Measurements from ENCODE around the gene GOLGA8H.

DNA sequence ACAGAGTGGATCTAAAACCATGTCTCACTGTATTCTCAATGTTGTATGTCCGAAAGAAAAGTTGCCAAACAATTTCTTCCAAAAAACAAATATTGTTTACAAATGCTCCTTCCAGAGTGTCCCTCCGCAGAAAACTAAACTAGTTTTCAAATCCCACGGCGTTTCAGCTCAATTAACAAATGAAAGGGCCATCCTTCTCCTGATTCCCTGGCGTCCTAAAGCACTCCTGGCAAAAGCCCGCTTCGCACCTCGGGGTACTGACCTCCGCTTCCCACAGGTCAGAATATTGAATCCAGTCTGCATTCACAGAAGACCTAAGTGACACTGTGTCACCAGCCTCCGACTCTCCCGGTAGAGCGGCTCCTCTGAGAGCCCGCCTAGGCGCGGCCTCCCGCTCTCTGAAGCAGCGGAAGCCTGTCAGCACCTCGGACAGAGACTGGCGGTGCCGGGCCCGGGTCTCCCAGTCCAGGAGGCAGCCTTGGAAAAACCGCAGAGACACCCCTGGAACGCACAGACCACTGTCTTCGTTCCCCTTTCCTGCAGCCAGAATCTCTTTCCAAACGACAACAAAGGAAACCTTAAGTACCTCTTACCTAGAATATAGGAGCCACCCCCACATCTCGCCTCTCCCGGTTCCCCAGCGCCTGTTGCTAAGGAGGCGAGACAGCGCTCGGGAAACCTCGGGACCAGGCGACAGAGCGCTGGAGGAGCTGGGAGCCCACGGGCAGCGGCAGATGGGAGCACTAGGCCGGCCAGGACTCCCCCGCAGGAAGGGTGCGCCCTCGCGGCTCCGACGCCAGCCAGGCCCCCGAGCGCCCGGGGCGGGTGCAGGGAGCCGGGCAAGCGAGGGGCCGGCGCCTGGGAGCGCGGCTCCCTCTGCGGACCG, 1.2 kb downstream of the GABRB3 start:
- PRO-cap = no peak

DNA sequence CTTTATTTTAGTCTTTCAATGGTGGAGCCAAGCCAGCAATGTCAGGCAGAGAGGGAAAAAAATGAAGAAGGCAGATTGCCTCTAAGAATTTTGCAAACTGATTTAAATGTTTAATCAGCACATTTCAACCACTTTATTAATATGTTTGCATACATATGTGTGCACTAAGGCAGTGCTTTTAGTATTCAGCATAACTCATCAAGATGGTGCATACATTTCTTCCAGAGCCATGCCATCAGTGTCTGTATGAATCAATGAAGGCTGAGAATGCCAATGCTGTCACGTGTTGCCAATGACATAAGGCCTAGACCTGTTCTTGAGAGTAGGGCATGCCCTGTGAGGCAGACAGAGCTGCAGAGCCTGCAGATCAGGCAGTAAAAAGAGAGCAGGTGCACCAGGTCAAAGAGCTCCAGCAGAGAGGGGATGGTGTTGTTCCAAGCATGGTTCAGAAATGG, 508.5 kb downstream of the GABRG3 start:
- PRO-cap = no peak

DNA sequence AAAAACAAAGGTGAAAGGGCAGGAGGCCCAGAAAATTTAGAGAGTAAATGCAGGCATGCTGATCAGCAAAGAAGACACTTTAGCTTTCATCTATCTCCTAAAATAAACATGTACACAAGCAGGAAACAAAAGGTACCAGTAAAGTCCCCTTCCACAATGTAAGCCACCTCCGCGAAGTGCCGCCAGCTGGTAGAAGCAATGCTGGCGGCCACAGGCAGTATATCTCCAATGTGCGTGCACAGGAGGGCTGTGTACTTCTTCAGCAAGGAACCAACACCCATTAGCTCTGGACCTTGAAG, 75.4 kb downstream of the HERC2 start:
- PRO-cap = no peak

GRCh38 chr15:28890794-28891379, 5.1 kb downstream of the APBA2 start:
- PRO-cap = no peak

- PRO-cap = no peak
Measured at GRCh38 chr15:28919765-28920368, 34.1 kb downstream of the APBA2 start.

- PRO-cap = no peak
Measured at GRCh38 chr15:29224196-29224714, 45.4 kb downstream of the NSMCE3 start.

- PRO-cap = no peak
Measured at GRCh38 chr15:29400719-29401206, 131.1 kb upstream of the NSMCE3 start.

- PRO-cap = no peak
Measured at GRCh38 chr15:29569677-29570156, 1.1 kb downstream of the ENTREP2 start.

DNA sequence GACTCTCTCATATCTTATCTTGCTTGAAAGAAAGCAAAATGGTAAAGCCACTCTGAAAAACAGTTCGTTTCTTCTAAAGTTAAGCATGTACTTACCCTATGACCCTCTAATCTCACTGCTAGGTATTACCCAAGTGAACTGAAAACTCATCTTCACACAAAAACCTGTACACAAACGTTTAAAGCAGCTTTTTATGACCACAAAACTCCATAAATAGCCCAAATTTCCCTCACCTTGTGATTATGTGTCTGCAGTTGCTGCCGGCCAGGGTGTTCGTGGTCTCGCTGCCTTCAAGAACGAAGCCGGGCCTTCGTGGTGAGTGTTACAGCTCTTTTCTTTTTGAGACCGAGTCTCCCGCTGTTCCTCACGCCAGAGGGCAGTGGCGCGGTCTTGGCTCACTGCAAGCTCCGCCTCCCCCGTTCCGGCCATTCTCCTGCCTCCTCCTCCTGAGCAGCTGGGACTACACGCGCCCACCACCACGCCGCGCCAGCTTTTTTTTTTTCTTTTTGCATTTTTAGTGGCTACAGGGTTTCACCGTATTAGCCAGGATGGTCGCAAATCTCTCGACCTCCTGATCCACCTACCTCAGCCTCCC, 86.0 kb upstream of the ENTREP2 start:
- PRO-cap = no peak

DNA sequence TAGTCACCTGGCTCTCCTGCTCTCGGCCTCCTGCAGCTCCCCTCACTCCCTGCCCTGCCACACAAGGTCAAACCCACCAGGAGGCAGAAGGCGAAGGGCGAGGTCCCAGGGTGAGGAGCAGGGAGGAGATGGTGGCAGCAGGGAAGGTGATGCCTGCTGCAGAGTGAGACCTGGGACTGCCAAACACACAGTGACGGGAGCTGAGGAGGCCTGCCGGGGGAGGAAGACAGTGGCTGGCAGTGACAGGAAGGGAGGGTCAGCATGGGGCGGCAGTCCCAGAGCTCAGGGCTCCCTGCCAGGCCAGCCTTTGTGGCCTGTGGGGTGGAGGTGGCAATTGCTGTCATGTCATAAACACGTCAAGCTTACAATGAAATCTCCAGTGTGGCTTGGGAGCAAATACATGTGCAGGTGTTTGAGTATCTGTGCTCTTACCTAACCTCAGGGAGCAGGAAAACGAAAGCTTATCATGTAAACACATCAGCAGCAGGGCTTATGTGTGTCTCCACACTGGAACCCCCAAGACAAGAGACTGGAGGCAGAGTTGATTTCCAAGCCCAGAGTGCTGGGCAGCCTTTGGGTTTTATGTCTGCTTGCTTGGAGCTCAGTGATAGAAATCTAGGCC, 107.3 kb upstream of the ENTREP2 start:
- PRO-cap = no peak

DNA sequence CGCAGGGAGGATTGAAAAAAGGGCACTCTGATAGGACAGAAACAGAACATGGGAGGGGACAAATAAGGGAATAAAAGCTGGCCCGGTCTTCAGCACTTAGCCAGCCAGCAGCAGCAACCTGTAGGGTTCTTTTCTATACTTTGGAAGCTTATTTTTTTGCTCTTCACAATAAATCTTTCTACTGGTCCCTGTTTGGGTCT, 115.8 kb upstream of the ENTREP2 start:
- PRO-cap = no peak

DNA sequence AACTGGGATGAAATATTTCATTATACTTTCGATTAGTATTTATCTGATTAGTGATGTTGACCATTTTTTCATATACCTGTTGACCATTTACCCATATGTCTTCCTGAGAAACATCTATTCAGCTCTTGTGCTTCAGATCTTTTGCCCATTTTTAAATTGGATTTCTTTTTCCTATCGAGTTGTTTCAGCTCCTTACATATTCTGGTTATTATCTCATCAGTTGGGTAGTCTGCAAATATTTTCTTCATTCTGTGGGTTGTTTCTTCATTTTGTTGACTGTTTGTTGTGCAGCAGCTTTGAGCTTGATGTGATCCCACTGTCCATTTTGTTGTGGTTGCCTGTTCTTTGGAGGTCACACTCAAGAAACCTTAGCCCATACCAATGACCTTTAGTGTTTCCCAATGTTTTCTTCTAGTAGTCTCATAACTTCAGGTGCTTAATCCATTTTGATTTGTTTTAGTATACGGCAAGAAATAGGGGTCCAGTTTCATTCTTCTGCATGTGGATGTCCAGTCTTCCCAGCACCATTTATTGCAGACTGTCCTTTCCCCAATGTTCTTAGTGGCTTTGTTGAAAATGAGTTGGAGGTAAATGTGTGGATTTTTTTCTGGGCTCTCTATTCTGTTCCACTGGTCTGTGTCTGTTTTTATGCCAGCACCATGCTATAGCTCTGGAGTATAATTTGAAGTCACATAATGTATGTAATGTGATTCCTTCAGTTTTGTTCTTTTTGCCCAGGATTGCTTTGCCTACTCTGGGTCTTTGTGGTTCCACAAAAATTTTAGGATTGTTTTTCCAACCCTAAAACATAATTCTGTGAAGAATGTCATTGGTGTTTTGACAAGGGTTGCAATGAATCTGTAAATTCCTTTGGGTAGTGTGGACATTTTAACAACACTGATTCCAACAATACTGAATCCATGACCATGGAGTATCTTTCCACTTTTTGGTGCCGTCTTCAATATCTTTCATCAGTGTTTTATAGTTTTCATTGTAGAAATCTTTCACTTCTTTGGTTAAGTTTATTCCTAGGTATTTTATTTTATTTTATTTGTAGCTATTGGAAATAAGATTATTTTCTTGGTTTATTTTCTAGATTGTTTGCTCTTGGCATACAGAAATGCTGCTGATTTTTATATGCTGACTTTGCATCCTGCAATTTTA, 30.1 kb downstream of the TJP1 start:
- PRO-cap = no peak

- PRO-cap = no peak
Measured at GRCh38 chr15:29924597-29925301, 102.5 kb upstream of the TJP1 start.

GRCh38 chr15:30103427-30104337, 20.9 kb downstream of the GOLGA8J start:
- PRO-cap = no peak

GRCh38 chr15:30603896-30604281, at the start of gene GOLGA8H:
TSS of gene GOLGA8H (plus strand) at chr15:30604028.
- PRO-cap = no peak

DNA sequence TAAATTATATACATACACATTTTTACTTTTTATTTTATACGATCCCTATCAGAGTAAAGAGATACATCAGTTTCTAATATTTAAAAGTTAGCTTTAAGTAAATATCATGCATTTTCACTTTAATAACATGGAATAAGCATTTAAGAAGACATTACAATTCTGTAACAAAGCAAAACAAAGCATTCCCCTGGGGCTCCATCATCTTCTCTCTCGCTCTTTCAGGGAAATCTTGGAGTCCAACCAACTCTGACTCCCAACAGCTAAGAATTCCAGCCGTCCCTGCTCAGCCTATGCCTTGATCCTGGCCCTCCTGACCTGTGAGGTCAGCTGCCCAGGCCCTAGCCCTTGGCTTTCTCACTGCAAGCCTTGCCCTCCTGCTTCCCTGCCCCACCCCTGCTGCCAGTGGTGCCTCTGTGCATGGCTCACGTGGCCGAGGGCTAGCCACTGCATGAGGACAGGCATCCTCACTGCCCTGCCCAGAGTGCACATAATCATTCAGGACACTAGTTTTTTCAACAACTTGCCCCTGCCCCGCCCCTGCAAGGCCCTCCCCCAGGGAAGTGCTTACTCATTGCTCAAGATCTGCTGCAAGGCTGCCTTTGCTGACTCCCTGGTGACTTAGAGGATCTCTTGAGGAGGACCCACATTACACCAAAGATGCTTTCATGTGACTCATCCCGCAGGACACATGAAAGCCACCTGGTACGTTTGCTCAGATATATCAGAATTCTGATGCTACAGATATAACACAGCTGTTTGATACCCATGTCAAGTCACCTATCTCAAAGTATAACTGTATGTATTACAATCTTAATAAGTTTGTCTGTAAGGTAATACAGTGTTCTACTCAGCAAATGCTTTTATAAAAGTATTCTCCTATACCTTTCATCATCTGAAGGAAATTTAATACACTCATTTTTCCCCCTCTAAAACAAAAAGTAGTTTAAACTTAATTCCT, 37.5 kb downstream of the MTMR10 start:
- PRO-cap = no peak

DNA sequence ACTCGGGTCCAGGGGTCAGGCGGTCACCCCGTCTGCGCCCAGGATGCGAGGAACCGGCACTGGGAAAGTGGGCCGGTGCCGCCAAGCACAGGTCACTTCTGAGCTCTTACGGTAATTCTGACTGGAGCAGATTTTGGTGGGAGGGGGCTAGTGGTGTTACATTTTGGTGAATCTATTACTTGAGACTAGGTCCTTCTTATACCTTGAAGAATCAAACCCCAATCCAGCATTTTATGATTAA, 623 bp upstream of the MTMR10 start:
- PRO-cap = no peak

DNA sequence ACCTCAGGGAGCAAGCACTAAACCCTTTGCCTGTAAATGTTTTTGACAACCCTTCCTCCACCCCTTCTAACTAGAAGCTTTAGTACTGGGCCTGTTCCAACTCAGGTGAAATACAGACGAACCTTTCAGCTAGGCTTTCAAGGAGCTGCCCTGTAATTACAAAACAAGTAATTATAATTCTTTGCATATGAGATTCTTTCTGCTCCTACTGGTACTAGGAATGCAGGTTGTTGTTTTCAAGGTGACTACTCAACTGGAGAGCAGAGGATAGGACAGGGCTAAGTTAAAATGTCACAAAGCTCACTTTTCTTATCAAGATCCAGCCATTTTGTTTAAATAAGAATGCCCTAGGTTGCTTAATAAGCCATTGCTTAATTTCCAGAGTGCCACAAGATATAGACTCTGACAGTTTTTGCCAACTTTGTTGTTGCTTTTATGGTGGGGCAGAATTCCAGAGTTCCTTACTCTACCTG, 22.8 kb upstream of the MTMR10 start:
- PRO-cap = no peak

- PRO-cap = no peak
Measured at GRCh38 chr15:31080299-31081085, 21.0 kb downstream of the TRPM1 start.

- PRO-cap = no peak
Measured at GRCh38 chr15:31204261-31204650, 102.7 kb upstream of the TRPM1 start.

Measured in parotid gland (tissue), 1 donor.